Panc1 (cell line): ENCODE results near the gene SRMS.

- RRBS, 2 experiments = 1 to 4% methylated on average over 40 of the region's 63 CpGs
Measured at GRCh38 chr20:63520910-63521456, 418 bp downstream of the PPDPF start.

DNA sequence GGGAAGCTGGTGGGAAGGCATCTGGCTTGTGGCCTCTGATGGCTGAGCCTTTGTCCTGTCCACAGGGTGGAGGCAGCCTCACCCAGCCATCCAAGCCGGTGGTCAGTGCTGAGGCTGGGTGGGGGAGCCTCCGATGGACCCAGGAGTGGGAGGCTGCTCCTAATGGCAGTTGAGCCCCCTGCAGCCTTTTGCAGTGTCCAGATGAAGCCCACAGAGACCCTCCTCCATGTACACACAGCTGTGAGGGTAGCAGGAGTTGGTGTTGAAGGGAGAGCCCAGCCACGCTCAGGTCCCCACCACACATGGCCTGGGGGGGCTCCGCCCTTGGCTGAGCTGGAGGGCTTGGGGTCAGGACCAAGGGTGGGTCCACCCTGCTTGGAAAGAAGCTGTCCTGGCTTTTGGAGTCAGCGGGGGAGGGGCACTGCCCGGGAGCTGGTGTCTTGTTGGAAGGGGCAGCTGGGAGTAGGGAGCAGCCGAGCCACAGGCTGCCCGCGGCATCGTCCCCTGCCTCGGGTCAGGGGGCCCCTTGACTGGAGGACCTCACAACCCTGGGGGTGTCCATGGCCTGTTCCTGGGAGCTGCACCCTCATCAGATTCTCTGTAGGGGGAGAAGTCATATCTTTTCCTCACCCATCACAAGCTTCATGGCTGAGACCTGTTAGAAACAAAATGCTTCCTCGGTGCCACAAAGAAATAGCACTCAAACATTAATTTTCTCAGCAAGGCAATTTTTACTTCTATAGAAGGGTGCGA lies 2.7 kb downstream of the PPDPF start:
- RRBS, 2 experiments = no CpG with 5 or more reads among the region's 13 CpGs

DNA sequence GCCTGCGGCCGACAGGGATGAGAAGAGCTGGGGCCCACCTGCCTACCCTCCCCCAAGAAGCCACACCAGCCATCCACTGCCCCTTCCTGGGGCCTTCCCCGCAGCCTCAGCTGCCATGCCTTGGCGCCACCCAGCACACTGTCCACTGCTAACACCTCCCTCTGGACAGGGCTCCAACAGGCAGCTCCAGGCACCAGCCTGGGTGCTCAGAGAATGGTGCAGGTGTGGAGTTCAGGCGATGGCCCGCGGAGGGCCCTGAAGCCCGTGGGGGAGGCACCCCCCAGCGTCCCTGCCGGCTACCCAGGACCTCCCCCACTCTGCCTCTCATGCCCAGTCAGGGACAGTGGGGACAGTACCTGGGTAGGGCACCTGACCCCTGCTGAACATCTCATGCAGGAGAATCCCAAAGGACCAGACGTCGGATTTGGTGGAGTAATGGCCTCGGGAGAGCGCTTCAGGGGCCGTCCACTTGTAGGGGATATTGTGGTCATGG lies 7.4 kb downstream of the PTK6 start:
- RRBS, 2 experiments = no CpG with 5 or more reads among the region's 15 CpGs

- RRBS, 2 experiments = 8% methylated on average over 2 of the region's 38 CpGs; no CpG with 5 or more reads in 1 of the 2 experiments
Measured at GRCh38 chr20:63537629-63538482, 680 bp upstream of the PTK6 start.

DNA sequence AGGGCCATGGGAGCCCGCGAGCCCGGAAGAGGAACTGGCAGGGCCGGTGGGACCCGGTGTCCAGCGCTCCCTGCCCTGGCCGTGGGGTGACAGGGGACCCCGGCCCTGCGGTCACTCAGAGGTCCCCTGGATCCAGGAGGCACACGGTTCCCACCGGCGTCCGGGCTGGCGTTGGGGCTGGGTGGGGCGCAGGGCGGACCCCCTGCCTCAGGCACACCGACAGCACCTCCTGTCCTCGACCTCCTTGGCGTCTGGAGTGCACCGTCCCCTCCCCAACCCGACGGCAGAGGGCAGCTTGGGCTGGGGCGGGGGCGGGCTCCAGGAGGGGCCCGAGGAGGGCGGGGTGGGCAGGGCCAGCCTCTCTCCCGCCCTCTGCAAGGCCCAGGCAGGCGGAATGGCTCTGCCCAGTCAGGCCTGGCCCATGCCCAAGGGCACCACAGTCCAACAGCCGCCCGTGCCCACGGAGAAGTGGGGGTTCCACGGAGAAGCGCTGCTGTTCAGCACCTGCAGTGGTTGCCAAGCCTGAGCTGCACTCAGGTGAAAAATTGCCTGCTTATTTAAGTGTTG lies at the start of gene SRMS:
TSS of gene SRMS (minus strand) at position 260 of the 567 bp plus-strand sequence.
- RRBS, 2 experiments = 80 to 82% methylated on average over 10 of the region's 33 CpGs

DNA sequence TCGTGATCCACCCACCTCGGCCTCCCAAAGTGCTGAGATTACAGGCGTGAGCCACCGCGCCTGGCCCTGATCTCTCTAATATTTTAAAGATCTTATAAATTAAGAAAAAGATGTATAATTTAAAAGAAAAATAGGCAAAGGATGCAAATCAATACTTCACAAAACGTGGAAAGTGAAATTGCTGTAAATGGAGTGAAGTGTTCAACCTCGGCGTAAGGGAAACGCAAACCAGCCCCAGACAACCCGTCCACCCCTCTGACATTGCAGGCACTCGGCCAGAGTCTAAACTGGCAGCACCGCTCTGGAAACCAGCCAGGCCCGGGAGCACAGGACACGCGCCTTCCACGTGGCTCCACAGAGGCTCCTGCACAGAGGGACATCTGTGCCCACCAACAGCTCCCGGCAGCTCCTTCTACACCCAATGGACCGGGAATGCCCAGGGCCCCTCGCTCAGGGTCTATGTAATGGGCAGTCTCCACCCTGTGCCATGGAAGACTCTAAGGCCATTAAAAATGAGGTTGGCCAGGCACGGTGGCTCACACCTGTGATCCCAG lies 3.2 kb upstream of the HELZ2 start:
- RRBS, 2 experiments = 88 to 95% methylated on average over 5 of the region's 20 CpGs

DNA sequence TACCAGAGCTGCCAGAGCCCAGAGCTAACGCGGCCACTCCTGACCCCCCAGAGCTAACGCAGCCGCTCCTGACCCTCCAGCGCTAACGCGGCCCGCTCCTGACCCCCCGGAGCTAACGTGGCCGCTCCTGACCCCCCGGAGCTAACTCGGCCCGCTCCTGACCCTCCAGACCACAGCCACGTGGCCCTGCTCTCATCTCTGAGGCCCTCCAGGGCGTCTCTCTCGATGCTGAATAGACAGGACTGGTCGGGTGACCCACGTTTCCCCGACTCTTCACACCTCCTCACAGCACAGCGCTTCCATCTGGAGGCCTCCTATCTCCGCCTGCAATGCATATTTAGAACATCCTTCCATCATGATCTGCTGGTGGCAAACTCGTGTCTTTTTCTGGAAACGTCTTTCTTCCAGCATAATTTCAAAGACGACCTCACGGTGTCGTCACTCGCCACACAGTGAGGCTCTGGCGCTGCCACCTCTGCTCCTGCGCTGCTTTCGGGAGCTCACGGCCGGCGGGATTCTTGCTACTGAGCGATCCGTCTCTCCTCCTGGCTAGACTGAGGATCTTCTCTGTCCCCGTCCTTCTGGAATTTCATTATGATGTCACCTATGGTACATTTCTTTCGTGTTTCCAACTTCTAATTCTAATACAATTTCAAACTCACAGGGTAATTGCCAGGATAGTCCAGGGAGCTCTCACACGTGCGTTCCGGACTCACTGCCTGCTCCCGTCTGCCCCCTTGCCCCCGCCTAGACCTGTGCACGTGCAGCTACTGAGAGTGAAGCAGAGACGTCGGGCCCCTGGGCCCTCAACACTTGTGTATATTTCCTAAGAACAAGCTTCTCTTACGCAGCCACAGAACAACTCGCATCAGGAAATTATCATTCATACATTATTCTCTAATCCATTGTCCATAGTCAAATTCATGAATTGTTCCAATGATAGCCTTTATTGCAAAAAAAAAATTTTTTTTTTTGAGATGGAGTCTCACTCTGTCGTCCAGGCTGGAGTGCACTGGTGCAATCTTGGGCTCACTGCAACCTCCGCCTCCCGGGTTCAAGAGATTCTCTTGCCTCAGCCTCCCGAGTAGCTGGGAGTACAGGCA lies 25.4 kb upstream of the HELZ2 start:
- RRBS, 2 experiments = no CpG with 5 or more reads among the region's 52 CpGs

DNA sequence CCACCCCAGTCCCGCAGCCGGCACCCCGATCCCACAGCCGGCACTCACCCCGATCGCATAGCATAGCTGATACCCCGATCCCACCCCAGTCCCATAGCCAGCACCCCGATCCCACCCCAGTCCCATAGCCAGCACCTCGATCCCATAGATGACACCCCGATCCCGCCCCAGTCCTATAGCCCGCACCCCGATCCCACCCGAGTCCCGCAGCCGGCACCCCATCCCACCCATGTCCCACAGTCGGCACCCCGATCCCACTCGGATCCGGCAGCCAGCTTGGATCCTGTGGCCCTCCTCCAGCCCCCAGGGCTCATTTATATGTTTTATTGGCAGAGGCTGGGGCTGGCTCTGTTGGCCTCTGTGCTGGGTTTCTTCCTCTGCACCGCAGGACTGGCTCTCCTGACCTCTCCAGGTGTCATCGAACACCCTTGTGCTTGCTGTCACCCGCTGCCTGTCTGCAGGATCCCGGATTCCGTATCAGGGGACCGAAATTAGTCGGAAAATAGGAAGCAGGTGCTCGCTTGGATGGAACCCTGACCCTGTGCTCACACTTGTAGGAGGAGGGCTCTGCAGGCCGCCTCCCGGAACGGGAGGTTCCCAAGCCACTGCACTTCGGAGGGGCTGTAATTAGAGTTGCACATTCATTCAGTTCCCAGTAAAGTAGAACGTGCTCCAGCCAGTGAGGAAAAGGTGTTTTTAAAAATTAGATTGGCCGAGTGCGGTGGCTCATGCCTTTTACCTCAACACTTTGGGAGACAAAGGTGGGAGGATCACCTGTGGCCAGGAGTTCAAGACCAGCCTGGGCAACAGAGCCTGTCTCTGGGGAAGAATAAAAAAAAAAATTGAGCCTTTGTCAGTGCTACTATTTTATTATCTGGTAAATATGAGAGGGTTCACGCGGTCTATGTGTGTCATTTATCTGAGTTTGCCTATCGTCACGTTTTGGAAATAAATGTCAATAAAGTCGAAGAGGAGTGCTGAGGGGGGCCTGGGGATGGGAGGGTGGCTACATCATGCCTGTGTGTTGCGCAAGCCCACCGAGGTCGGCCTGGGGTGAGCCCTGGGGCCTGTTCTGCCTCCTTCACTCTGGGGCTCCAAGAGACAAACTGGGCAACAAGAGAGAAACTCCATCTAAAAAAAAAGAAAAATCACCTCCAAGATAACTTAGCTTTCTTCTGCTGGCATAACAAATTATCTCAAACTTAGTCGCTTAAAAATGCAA lies 1.4 kb upstream of the GMEB2 start:
- RRBS, 2 experiments = 1 to 7% methylated on average over 5 to 11 of the region's 44 CpGs

- RRBS, 2 experiments = 92 to 96% methylated on average over 9 of the region's 15 CpGs
Measured at GRCh38 chr20:63687398-63687791, 9.1 kb upstream of the TNFRSF6B start.

DNA sequence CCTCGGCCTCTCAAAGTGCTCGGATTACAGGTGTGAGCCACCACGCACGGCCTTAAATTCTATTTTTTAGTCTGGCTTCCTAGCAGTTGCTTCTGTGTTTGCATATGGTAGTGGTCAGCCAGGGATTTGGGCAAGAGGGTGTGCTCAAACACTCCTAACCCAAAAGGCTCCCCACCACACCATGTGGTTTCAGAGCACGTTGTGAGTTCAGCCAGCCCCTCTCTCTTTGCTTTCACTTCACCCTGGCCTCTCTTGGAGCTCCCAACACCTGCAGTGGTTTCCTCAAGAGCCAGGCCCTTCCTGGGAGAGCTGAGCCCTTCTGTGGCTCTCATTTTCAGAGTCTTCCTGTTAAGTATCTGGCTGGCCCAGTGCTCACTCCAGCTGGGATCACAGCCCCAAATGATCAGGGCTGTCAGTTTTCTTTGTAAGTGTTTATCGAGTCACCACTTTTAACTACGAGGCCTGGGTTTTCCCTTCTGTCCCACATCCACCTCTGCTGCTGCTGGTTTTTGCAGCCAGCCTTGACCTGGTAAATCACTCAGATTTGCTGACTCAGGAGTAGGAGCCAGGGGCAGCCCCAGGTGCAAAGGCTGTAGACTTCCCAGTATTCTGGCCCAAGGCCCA lies 8.1 kb upstream of the LIME1 start:
- RRBS, 2 experiments = no CpG with 5 or more reads among the region's 7 CpGs

- RRBS, 2 experiments = 9 to 18% methylated on average over 5 of the region's 85 CpGs
Measured at GRCh38 chr20:63774875-63776083, 35.7 kb downstream of the SLC2A4RG start.

GRCh38 chr20:63810738-63811300 lies 20.2 kb downstream of the ZBTB46 start:
- RRBS, 2 experiments = 85 to 90% methylated on average over 5 of the region's 23 CpGs

- RRBS, 2 experiments = 12% methylated on average over 8 of the region's 16 CpGs; no CpG with 5 or more reads in 1 of the 2 experiments
Measured at GRCh38 chr20:63846058-63846545, 15.0 kb upstream of the ZBTB46 start.

DNA sequence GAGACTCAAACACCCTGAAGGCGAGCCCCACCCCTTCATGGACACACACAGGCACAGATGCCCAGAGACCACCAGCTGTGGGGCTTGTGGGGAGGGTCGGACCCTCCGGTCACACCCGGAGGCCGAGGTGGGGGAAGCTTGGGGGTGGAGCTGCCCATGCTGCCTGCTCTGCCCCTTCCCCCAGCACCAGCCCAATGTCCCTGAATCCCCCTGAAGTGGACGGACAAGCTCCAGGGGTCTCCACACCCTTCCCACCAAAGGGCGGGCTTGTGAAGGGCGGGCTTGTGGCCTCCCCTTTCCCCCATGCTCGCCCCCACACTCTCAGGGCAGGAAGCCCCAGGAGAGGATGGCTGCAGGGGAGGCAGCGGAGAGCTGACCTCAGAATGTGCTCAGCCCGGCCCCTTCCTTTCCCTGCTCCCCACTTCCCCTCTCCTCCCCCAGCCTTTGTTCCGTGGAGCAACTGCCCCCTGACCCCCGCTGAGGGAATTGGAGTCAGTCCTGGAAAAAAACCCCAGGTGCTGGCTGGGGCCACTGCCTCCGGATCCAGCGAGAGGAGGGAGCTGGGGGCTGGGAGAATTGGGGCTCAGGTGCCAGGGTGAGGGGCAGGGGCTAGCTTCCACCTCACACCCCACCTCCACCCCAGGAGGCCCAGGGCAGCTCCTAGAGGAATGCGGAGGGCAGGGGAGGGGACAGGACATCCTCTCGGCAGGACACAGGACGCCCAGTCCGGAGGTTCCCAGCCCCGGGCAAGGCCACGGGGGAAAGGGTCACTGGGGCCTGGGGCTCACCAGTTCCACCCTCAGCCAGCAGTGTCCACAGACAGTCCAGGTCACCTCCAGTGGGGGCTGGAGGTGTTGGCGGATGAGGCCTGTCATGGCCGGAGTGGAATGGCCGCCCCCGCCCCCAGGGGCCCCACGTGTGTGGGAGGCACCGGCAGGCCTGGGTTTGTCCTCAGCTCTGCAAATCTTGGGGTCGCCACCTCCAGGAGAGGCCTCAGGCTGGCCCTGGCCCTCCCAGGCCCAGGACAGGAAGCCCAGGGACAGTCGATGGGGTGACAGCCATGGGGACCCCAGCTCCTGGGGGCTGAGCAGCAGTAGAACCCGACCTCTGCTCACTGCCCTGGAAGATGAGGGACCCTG lies 13.5 kb upstream of the ABHD16B start:
- RRBS, 2 experiments = 24 to 41% methylated on average over 5 of the region's 30 CpGs

GRCh38 chr20:63857290-63857848 lies 3.9 kb upstream of the ABHD16B start:
- RRBS, 2 experiments = no CpG with 5 or more reads among the region's 9 CpGs

DNA sequence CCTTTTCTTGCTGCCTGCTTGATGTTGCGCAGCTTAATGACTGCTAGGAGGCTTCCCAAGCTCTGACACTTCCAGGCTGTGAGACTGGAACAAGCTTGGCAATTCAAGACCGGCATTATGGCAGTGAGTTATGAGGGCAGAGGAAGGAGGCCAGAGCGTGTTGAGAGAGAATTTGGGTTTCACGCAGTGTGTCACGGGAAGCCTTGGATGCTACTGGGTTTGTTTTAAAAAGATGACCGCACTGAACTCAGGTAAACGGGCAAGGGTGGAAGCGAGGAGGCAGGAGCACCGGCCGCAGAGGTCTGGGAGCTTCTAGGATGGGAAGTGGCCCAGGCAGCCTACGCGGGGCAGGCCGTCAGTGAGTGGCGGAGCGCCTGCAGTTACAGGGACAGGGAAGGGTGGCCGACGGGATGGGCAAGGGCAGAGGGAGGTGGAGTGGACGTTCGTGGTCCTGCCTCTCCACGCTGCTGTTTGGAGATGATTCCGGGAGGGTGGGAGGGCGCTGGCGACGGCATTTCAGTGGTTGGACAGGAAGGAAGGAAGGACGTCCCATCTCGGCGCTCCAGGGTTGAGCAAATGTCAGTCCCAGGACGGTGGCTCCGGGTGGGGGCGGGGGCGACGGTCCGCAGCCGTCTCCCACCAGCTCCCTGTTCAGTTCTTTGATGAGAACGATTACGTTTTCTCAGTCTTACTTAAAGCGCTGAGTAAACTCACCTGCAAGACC lies 661 bp upstream of the DNAJC5 start:
- RRBS, 2 experiments = 8% methylated on average over 6 of the region's 37 CpGs; no CpG with 5 or more reads in 1 of the 2 experiments

GRCh38 chr20:63939466-63940128 lies 16.6 kb downstream of the UCKL1 start:
- RRBS, 2 experiments = no CpG with 5 or more reads among the region's 10 CpGs

GRCh38 chr20:63951420-63952310 lies 4.6 kb downstream of the UCKL1 start:
- RRBS, 2 experiments = 75 to 91% methylated on average over 1 of the region's 18 CpGs

DNA sequence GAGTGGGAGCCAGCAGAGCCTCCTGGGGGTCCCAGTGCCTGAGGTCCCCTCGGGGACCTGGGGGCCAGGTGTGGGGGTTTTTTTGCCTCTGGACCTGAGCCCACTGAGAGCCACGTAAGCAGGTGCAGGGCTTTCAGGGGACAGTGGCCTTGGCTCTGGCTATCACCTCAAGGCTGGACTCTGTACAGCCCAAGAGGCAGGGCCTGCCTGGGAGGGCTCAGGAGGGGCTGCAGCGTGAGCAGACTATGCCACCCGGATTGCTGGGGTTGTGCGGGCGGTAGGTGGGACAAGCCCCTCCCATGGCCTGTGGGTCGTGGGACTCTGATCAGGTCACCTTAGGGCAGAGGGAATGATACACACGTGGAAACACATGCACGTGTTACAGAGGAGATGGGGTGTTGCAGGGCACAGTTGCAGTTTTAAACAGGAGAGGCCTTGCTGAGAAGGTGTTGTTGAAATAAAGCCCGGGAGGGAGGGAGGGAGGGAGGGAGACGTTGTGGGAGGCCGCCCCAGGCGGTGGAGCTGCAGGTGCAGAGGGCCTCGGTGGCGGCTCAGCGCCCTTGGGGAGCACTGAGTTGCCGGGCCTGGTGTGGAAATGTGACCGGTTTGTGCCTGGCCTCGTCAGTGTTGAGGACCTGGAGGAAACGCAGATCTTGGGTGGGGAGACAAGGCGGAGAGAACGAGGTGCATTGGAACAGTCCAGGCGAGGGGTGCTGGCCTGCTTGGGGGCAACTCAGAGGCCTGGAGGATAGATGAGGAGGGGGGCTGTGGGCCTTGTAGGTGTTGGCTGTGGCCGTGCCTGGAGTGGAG lies 2.3 kb downstream of the TCEA2 start:
- RRBS, 2 experiments = 54% methylated on average over 3 of the region's 24 CpGs; no CpG with 5 or more reads in 1 of the 2 experiments

- RRBS, 2 experiments = 5 to 28% methylated on average over 6 to 11 of the region's 31 CpGs
Measured at GRCh38 chr20:64091639-64092471, 7.7 kb upstream of the LKAAEAR1 start.